Temporal lobe (tissue), 2 donors: ENCODE results near the gene CPB2.

- RAMPAGE, long total RNA = no peak
Measured at GRCh38 chr13:45119605-45120097, 659 bp upstream of the GTF2F2 start.

GRCh38 chr13:45332798-45333699 lies 7.9 kb downstream of the TPT1 start:
- RAMPAGE, long total RNA = no peak

DNA sequence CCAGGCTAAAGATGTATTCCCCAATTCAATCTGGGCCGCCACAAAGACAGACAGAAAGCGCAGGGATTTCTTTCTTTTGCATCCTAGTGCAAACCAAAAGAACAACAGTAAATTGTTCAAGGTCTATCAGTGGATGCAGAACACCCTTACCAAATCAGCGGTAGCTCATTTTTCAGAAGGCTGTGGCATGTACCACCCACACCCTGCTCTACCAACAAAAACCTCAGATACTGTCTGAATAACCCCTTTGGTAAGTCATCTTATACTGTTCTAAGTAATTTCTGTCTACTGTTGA lies 3.6 kb downstream of the TPT1 start:
- RAMPAGE, long total RNA = no peak

DNA sequence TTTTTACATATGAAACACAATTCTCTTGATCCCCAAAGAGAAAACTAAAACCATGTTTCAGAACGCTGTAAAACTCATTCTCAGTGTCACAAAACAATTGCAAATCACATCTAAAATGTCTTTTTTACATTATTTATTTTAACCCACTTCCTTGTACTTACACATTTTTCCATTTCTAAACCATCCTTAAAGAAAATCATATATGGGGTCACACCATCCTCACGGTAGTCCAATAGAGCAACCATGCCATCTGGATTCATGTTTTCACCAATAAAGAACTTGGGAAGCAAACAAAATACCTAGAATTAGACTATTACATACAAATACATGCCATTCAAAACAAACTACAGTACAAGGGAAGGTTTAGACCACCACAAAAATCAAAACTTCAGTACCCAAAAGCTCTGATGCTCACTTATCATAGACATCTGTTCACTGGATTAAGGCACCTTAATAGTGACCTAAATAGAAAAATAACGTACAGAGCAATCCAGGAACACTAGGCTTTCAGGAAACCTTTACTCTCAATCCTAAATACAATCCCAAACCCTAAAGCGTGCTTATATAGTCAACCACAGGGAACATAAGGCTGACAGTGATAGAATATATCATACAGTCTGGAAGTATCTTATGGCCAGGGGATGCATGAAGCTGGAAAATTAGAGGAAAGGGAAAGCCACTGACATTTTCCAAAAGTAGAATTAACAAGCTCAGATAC lies 2.3 kb downstream of the TPT1 start:
- RAMPAGE, long total RNA = no peak

DNA sequence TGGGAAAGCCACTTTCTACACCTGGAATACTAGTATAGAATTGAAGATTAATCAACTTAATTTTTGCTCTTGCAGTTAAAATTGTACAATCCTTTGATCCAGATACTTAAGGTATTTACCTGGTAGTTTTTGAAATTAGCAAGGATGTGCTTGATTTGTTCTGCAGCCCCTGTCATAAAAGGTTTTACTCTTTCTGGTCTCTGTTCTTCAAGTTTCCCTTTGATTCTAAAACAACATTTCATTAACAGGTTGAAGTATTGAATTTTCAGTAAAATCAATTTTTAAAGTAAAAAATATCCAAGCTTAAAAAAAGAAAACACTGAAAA lies 1.6 kb downstream of the TPT1 start:
- RAMPAGE, long total RNA = no peak

GRCh38 chr13:45432884-45433966 lies 15.1 kb upstream of the SLC25A30 start:
- RAMPAGE, long total RNA = no peak

GRCh38 chr13:45454281-45454575 lies 10.5 kb upstream of the COG3 start:
- RAMPAGE, long total RNA = no peak

GRCh38 chr13:45511542-45511893 lies 46.8 kb downstream of the COG3 start:
- RAMPAGE, long total RNA = no peak

DNA sequence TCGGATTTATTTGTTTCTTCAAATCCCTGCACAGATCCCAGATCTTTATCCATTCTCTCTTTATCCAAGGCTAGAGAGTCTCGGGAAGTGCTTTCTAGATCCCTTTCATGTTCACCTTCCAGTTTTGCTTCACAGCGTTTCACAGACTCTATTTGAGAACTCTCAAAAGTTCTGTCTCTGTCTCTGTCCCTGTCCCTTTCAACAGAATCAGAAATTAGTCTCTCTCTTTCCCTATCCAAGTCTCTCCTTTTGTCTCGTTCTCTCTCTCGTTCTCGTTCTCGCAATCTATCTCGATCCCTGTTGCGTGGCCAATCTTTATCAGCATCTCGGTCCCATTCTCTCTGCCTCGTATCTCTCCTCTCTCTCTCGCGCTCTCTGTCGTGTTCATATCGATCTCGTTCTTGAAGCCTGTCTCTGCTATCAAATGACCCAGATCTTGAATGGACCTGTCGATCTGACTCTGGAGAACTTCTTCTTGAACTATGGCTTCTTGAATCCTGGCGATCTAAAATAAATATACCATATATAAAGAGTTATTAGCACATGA lies 84.9 kb downstream of the ZC3H13 start:
- RAMPAGE, long total RNA = no peak

GRCh38 chr13:46072090-46072447 lies 19.5 kb upstream of the ZC3H13 start:
- RAMPAGE, long total RNA = no peak

GRCh38 chr13:46104542-46105482 lies at the start of gene CPB2:
CPB2 (minus strand) TSS chr13:46105033.
- RAMPAGE, long total RNA = no peak

DNA sequence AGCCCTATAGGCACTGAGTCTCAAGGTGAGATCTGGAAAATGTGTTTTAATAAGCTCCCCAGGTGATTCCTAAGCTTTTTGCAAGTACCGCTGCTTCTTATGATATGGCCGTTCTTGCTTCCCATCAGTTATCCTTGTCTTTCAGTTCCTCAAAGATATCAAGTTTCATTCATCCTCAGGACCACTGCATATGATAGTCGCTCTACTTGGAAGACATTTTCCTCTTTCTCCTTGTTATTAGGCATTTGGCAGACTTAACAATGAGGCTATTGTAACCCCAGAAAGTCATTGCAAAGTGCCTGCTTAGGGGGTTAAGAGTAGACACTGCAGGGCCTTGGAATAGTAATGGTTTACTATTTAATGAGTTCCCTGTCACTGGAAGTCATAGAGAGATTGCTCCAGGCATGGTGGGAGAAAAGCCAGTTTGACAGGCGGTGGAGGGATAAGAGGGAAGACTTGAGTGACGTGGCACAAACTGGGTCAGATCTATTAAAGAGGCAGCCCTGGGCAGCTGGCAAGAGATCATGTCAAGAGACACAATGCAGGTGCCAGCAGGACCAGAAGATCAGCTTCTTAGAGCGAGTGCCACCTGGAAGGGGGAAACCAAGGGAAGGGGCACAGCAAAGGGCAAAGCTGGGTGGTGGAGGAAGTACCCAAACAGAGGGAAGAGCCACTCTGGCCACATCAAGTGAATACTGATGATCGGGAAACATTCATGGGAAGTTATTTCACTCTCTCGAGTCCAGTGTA lies 16.8 kb upstream of the CPB2 start:
- RAMPAGE, long total RNA = no peak

DNA sequence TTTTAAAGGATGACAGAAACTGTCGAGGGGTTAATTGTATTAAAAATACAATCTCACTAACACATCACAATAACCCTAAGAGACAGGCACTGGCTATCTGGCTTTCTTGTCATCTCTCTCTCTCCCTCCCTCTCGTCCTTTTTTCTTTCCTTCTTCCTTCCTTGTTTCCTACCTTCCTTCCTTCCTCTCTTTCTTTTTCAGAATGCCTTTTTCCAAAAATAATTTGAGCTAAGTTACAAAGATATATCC lies 20.6 kb downstream of the LCP1 start:
- RAMPAGE, long total RNA = no peak

GRCh38 chr13:46341363-46341779 lies 45.7 kb downstream of the RUBCNL start:
- RAMPAGE, long total RNA = no peak

DNA sequence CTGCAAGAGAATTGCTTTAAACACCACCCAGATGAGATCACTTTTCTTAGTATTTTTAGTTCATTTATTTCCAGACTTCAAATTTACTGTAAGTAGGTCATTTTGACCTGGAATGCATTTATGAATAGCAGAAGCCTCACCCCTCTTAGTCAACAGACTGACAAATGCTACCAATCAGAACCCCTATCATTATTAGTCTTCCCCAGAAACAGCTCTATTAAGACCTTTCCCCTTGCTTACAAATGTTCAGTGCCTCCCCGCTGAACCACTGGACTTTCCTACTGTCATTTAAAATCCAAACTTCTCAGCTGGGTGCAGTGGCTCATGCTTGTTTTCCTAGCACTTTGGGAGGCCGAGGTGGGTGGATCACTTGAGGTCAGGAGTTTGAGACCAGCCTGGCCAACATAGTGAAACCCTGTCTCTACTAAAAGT lies 27.2 kb downstream of the RUBCNL start:
- RAMPAGE, long total RNA = no peak

- RAMPAGE, long total RNA = no peak
Measured at GRCh38 chr13:46571895-46572552, 19.1 kb downstream of the LRCH1 start.

GRCh38 chr13:46598332-46598912 lies 45.5 kb downstream of the LRCH1 start:
- RAMPAGE, long total RNA = no peak

DNA sequence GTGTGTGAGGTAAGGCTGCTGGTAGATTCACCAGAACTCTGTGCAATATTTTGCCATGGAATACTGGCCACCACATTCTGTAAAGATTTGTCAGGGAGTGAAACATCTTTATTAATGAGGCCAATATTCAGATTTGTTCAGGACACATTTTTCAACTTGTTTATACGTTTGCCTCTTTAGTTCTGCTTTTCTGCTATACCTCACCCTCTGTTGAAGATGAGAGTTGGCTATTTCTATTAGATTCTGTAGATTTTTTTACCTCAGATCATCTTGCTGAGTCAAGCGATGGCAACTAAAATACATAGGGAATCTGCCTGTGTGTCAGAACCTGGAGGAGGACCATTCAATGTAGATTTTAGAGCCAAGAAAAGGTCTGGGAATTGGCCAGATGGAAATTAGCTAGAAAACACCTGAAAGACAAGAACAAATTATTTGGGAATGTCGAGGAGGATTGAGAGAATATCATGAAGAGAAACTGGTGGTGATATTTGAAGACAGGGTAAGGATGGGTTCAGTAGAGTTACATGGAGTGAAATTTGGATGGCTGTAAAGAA lies 91.6 kb downstream of the ESD start:
- RAMPAGE, long total RNA = no peak

GRCh38 chr13:46751601-46752458 lies 45.1 kb downstream of the ESD start:
- RAMPAGE, long total RNA = no peak

GRCh38 chr13:47903870-47904921 lies 96.9 kb downstream of the SUCLA2 start:
- RAMPAGE, long total RNA = no peak